H1 (cell line): ENCODE measurements around the genes FAM234B, SMCO3 and MGP.

- RRBS = 2% methylated on average over 40 of the region's 78 CpGs
CAGE:
- cytosol, long polyA plus RNA = start-site peak on the plus strand at chr12:13044384-13044393, 336 reads
- long polyA plus RNA = start-site peak on the plus strand at chr12:13044387-13044393, 162 and 206 reads in 2 replicates
- nucleus, long polyA plus RNA = start-site peak on the plus strand at chr12:13044389-13044393, 207 reads
These were observed at the start of gene FAM234B for GRCh38 chr12:13043978-13045093. Gene FAM234B (plus strand): TSS chr12:13044381.

DNA sequence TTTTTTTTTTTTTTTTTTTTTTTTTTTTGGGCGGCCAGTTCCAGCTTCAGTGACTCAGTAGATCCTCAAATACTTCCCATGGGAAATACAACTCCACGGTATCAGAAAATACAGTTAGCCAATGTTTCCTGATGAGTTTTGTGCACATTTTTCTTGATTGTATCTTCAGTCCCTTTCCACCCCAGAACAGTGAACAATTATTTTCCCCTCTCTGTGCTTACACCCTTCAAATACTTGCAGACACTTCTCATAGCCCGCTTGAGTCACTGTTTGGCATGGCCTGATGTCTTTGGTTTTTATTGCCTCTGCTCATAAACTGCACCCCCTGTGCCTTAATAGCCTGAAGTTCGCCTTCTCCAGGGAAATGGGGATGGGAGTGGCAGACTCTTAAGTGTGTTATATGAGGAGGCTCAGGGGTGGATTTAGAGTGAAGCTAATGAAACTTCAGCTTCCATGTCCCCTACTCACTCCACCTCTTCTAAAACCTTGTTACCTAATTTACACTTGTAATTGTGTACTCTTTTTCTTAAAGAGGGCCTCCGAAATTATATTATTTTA is 4.9 kb downstream of the GSG1 start:
- RRBS = no CpG with 5 or more reads among the region's 5 CpGs
CAGE:
- cytosol, long polyA plus RNA = no peak
- long polyA plus RNA = no peak
- nucleus, long polyA plus RNA = no peak

DNA sequence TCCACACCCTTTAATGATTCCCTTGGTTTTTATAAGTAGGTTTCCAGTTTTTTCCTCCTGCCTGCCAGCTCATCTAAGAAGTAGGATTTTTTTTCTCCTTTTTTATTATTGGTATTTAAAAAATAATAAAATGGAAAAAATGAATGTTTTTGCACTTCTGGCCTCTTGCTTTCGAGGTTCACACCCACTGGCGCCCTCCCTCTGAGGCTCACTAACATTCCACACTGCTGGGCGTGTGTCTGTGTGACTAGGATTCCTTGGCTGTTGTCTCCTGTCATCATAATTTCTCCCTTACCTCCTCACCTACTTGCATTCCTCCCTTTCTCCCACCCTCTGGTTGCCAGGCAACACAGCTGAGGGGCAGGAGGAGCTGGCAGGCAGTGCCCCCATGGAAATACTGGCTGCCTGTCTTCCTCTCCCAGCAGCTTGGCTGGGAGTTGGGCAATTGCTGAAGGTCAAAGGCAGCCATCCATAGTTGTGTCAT is 24.7 kb upstream of the EMP1 start:
- RRBS = no CpG with 5 or more reads among the region's 3 CpGs
CAGE:
- cytosol, long polyA plus RNA = no peak
- long polyA plus RNA = no peak
- nucleus, long polyA plus RNA = no peak

DNA sequence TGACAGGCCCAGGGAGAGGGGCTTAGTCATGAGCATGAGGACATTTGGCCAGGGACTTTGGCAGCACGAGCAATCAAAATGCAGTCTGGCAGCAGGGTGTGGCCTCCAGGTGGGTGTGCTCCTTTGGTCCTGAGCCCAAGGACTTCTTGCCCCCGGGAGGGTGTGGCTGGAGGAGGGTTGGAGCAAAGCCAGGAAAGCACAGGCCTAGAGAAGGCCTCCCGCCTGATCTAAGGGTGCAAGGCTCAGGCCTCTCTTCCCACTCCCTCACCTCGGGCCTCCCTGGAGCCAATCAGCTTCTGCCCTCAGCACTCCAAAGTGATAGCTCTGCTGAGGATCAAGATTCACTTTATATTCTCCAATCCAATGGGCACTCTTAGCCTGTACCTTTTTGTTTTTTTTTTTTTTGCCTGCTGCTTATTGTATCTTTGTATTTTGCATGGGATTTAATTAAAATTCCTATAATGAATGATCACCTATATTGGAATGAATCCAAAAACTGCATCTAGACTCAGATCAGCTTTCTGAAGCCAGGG is 25.8 kb downstream of the EMP1 start:
- RRBS = no CpG with 5 or more reads among the region's 4 CpGs
CAGE:
- cytosol, long polyA plus RNA = no peak
- long polyA plus RNA = no peak
- nucleus, long polyA plus RNA = no peak

DNA sequence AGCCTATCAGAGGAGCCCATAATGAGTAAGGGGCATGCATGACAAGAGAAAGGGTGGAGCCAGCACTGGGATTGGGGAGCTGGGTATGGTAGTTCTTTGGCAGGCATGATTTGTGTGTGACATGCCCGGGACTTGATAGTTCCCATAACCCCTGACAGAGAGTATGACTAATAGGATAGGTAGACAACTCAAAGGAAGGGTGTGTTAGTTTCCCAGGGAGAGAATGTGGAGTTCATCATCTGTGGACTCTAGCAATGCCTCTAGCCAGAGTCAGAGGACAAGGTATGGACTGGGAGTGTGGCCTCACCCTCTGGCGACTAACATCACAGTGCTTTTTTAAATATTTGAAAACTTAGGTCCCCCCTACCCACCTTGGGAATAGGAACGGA is 143.1 kb downstream of the EMP1 start:
- RRBS = no CpG with 5 or more reads among the region's 3 CpGs
CAGE:
- cytosol, long polyA plus RNA = no peak
- long polyA plus RNA = no peak
- nucleus, long polyA plus RNA = no peak

GRCh38 chr12:13744251-13744496 is 237.2 kb downstream of the GRIN2B start:
- RRBS = no CpG with 5 or more reads among the region's 2 CpGs
CAGE:
- cytosol, long polyA plus RNA = no peak
- long polyA plus RNA = no peak
- nucleus, long polyA plus RNA = no peak

GRCh38 chr12:14212362-14212734 is 153.1 kb upstream of the ATF7IP start:
- RRBS = no CpG with 5 or more reads among the region's 5 CpGs
CAGE:
- cytosol, long polyA plus RNA = no peak
- long polyA plus RNA = no peak
- nucleus, long polyA plus RNA = no peak

DNA sequence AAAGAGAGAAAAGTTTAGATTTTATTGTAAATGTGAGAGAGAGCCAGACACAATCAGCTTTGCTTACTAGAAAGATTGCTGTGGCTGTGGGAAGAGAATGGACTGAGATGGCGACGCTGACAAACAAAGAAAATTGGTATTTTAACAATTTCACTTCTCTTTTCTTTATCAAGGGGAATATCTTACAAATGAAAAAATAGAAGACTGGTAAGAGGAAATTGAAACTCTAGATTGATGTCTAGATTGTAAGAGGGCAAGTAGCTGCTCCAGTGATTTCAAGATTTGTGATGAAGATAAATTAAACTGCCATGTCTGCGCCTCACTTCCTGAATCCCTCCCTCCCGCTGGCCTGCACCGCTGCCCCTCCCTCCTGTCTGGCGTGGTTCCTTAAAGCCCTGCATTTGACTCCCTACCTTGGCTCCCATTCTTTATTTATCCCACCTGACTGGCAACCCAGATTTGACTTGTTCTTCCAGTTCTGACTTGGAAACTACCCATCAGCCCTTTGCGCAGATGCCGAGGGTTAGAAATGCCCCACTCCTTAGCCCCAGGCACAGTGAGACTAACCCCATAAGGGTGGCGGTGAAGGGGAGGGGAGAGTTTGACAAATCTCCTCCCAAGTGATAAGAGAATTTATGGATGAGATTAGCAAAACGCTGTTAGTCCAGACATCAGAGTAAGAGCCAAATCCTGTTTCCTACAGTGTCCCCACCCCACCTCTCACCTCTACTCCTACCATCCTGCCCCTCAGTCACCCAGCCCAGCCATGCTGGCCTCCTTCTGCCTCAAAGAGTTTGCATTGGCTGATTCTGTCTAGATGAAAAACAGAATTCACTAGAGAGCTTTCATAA is 125.3 kb upstream of the ATF7IP start:
- RRBS = no CpG with 5 or more reads among the region's 10 CpGs
CAGE:
- cytosol, long polyA plus RNA = no peak
- long polyA plus RNA = no peak
- nucleus, long polyA plus RNA = no peak

DNA sequence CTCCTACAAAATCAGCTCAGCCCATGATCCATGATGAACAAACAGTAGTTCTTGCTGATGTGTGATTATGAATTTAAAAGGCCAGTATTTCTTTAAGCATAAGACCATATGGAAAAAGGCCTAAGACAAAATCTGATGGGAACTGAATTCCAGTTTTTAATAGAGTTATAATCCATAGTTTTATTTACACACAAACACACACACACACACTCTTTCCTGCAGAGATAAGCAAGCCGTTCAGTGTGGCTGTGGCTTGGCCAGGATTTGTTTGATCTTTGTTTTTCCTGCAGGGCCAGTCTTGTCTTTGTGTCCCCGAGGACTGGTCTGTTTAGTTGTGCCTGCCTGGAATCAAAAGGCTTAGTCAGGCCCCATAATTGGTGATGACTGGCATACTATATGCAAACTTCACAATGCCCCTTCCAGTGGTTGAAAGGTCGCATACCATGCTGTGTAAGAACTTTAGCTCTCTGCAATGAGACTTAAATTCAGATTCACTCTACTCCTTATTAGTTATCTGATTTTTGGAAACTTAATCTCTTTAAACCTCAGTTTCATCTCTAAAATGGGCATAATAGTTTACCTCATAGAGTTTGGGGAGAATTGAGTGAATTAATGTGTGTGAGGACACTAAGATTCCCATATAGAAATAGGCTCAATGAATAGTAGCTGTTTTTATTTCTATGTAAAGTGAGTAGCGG is 3.1 kb downstream of the H2AJ start:
- RRBS = no CpG with 5 or more reads among the region's 4 CpGs
CAGE:
- cytosol, long polyA plus RNA = no peak
- long polyA plus RNA = no peak
- nucleus, long polyA plus RNA = no peak

GRCh38 chr12:14783776-14784241 is 9.6 kb downstream of the H2AJ start:
- RRBS = no CpG with 5 or more reads among the region's 2 CpGs
CAGE:
- cytosol, long polyA plus RNA = no peak
- long polyA plus RNA = no peak
- nucleus, long polyA plus RNA = no peak

- RRBS = no CpG with 5 or more reads among the region's 4 CpGs
CAGE:
- cytosol, long polyA plus RNA = no peak
- long polyA plus RNA = no peak
- nucleus, long polyA plus RNA = no peak
These were observed at the start of gene SMCO3 for GRCh38 chr12:14814004-14814483. Gene SMCO3 (minus strand): TSS chr12:14814182.

- RRBS = no CpG with 5 or more reads among the region's 1 CpG
CAGE:
- cytosol, long polyA plus RNA = no peak
- long polyA plus RNA = no peak
- nucleus, long polyA plus RNA = no peak
These were observed 4.3 kb downstream of the MGP start for GRCh38 chr12:14881407-14881735.

- RRBS = no CpG with 5 or more reads among the region's 9 CpGs
CAGE:
- cytosol, long polyA plus RNA = no peak
- long polyA plus RNA = no peak
- nucleus, long polyA plus RNA = no peak
These were observed at the start of gene MGP for GRCh38 chr12:14885458-14886336. Gene MGP (minus strand): TSS chr12:14885854.

- RRBS = no CpG with 5 or more reads among the region's 6 CpGs
CAGE:
- cytosol, long polyA plus RNA = no peak
- long polyA plus RNA = no peak
- nucleus, long polyA plus RNA = no peak
These were observed 3.5 kb downstream of the ARHGDIB start for GRCh38 chr12:14957875-14958394.

- RRBS = no CpG with 5 or more reads among the region's 6 CpGs
CAGE:
- cytosol, long polyA plus RNA = no peak
- long polyA plus RNA = no peak
- nucleus, long polyA plus RNA = no peak
These were observed 5.9 kb downstream of the RERG start for GRCh38 chr12:15215204-15215744.

GRCh38 chr12:15222007-15222514 is 844 bp upstream of the RERG start:
- RRBS = no CpG with 5 or more reads among the region's 3 CpGs
CAGE:
- cytosol, long polyA plus RNA = no peak
- long polyA plus RNA = no peak
- nucleus, long polyA plus RNA = no peak

DNA sequence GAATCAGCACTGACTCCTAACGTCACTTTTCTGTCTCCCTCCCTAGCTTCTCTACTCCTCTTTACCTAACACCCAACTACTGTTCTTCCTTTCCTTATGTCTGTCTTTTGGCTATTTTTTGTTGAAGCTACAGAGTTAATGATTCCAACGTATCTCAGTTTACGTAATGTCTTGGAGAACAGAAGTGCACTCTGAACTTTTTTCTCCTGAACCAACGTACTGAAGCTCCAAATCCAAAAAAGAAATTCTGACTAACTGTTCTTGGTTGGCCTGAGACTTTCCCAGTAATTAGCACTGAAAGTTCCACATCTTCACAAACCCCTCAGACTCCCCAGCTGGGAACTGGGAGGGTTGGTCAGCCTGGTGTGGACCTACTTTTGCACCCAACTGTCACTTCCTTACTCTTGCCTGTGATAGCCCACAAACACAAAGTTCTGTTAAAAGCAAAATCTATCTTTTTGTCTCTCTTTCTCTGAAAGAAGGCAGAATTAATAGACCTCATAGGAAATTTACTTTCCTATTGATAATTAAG is 155.2 kb downstream of the EPS8 start:
- RRBS = no CpG with 5 or more reads among the region's 4 CpGs
CAGE:
- cytosol, long polyA plus RNA = no peak
- long polyA plus RNA = no peak
- nucleus, long polyA plus RNA = no peak

- RRBS = no CpG with 5 or more reads among the region's 3 CpGs
CAGE:
- cytosol, long polyA plus RNA = no peak
- long polyA plus RNA = no peak
- nucleus, long polyA plus RNA = no peak
These were observed 96.0 kb downstream of the EPS8 start for GRCh38 chr12:15693084-15693765.

DNA sequence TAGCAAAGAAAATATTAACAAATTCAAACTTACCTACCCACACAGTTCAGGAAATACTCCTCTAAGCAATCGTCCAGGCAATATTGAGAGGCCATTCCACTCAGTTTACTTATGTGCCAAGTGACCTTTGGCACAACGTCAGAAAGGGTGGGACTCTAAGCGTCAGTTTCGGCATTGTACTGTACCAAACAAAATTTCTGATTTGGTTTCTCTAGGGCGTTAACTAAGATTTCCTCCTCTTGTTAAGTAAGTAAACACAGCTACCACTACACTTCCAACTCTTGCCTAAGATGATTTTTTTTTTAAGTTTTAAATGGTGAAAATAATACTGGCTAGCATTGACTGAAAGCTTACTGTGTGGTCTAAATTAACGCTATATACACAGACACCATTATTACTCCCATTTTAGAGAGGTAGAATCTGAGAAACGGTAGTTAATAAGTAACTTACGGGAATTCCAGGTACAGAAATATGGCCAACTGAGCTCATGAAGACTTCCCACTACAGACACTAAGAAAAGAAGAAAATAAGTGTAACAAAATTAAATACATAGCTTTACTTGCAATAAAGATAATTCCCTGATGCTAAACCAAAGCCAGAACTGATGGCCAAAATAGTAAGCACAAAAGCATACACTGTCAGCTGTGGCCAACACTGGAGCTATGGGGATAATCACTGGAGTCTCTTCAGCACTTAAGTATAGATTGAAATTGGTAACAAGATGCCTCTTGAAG is 76.2 kb downstream of the EPS8 start:
- RRBS = no CpG with 5 or more reads among the region's 8 CpGs
CAGE:
- cytosol, long polyA plus RNA = no peak
- long polyA plus RNA = no peak
- nucleus, long polyA plus RNA = no peak

- RRBS = no CpG with 5 or more reads among the region's 15 CpGs
CAGE:
- cytosol, long polyA plus RNA = no peak
- long polyA plus RNA = no peak
- nucleus, long polyA plus RNA = no peak
These were observed 980 bp downstream of the EPS8 start for GRCh38 chr12:15788149-15788666.